Camera-type eye (tissue), 1 donor: Measurements from ENCODE around the gene ZNF770.

DNA sequence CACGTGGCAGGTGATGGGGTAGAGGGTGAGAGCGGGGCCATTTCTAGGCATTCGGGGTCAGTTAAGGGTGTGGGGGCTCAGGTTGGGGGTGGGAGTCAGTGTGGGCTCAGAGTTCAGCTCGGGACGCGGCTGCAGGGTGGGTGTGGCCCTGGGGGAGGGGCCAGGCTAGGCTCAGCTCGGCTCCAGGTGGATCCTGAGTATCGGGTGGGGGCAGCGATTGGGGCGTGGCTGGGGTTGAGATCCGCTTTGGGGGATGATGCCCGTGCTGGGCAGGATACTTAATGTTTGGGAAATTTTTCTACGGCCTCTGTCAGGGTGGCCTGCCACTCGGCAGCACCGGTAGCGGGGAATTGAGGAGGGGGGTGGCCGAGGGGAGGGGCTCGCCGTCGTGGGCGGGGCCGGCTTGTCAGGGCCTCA lies 2.5 kb downstream of the KLF13 start:
- RAMPAGE, long total RNA = no peak

- RAMPAGE, long total RNA = no peak
Observed at GRCh38 chr15:31463417-31464256, 137.0 kb downstream of the KLF13 start.

DNA sequence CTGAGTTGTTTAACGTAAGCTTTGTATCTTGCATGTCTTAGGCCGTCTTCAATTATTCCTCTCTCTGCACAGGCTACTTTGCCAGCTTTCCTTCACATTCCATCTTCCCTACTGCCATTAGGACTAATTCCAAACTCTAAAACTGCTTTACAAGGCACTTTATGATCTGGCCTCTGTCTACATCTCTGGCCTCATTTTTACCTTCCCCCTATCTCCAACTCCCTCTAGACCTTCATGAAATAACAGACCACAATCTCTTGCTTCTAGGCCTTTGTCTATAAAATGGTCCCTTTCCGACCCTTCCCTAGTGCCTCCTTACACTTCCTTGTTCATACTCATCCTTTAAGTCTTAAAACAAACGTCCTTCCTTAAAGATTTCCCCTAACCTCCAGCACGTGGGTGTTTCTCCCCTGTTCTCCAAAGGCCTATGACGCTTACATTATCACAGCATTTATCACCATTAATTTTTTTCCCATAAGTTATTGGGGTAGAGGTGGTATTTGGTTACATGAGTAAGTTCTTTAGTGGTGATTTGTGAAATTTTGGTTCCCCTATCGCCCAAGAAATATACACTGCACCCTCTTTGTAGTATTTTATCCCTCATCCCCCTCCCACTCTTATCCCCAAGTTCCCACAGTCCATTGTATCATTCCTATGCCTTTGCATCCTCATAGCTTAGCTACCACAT lies 171.7 kb downstream of the GREM1 start:
- RAMPAGE, long total RNA = no peak

- RAMPAGE, long total RNA = no peak
Observed at GRCh38 chr15:33026603-33027084, 167.9 kb downstream of the FMN1 start.

DNA sequence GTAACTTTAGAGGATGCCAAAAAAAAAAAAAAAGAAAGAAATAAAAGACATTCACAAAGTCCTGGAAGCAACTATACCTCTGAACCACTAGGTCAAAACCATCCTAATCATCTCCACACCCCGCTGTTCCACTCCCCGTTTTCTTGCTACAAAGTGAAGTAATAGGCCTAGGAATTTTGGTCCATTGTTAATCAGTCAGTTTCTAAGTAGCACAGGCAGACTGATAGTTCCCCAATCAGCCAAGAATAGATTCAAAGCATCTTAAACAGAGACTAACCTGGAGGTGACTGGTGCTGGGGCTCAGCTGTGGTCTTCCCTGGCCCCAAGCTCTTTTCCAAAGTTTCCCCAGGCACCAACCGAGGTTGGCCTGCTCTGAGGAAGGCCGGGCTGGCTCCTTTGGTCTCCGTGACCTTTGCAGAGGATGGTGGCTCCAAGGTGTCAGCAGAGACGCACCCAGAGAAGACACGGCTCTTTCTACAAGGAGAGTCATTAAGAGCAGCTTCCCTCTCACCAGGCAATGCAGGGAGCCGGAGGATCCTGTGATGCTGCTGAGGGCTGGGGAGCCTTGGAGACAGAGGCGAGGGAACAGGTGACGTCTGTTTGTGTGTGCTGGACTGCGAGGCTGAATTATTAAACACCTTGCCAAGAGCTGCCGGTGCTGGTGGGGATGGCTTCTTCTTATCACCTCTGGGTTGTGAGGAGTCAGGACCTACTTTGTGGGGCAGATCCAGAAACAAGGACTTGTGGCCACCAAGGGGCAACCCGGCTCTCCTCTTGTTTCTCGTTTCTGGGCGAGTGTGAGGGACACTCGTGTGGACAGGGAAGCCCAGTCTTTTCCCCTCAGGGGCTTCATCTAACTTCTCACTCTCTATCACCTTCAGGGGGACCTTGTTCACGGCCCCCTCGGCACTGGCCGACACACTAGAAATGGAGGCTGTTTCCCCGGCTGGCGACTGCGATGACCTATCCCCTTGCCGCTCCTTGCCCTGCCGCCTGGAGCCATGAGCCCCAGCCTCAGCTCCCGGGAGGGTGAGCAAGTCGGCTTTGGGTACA lies 41.4 kb downstream of the FMN1 start:
- RAMPAGE, long total RNA = no peak

- RAMPAGE, long total RNA = no peak
Observed at GRCh38 chr15:33242018-33242566, 47.6 kb upstream of the FMN1 start.

DNA sequence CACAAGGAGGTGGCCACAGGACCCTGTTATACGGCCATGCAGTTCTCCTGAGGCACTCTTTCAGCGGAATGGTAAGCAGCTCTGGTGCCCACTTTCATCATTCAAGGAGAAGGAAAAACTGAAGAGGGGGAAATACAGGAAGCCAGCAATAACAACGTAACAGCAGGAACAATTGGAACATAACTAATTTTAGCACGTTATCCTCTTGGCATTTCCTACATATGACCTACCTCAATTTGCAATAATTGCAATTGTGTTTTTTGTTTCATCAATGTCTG lies 219.8 kb downstream of the RYR3 start:
- RAMPAGE, long total RNA = no peak

DNA sequence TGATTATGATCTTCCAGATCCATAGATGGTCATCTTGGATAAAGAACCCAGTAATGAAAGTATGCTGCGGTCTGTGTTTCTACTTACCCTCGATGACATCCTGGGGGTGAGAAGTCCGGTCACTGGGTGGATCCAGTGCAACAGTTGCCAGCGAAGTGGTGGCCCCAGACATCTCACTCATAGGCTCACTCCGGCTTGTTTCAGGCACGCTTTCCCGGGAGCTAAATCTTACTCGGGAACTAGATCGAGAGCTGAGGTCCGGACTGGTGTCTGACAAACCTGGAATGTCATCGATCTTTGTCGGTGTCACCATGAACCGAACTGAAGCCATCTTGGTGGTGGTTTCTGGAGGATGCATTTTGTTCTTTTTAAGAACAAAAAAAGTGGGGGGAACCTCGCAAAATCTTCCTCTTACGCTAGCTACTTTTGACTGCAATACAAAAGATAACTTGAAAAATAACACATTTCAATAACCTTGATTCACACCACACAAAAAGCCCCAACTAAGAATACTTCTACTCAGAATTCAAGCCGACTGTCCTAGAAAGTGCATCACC lies 1.2 kb downstream of the SLC12A6 start:
- RAMPAGE, long total RNA = no peak

- RAMPAGE, long total RNA = no peak
Observed at GRCh38 chr15:34720148-34720714, 34.6 kb downstream of the GJD2 start.

GRCh38 chr15:34789578-34790669 lies 5.4 kb downstream of the ACTC1 start:
- RAMPAGE, long total RNA = start-site peak on the minus strand at chr15:34790473-34790530, 78 reads

DNA sequence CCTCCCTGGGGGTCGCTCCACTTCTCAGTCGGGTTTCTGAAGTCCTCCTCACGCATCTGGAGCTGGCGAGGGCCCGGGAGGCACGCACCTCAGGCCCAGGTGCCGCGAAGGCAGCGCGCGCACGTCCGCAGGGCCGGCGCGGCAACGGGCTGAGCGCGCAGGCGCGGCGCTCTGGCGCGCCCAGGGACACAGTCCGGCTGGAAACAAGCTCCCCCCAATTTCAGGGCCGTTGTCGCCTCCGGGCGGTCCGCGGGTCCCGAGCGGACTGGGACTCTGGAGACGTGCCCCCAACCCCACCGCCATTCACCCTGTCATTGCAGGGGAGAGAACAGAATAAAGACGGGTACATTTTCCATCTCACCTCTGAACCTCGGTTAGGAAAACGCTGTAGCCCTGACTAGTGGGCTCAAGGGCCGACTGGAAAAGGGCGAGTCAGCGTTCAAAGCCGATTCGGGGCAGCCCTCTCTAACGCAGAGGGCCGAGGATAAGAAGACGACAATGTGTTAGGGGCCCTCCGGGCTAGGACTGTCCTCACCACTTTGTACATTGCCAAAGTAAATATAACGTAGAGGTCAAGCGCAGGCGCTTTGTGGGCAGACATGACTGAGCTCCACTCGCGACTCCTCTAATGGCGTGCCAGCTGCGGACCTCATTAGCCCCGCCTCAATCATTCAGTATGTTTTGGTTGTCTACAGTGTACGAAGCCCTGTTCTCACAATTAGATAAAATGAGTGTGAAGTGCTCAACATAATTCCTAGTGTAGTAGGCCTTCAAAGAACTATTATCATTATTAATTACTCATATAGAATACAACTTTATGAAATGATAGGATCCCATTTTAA lies at the start of gene ZNF770:
Gene ZNF770, minus strand, starts transcription at position 146 of the 842 bp plus-strand sequence.
- RAMPAGE, long total RNA = no peak

- RAMPAGE, long total RNA = no peak
Observed at GRCh38 chr15:35120097-35120611, 35.1 kb upstream of the NANOGP8 start.

DNA sequence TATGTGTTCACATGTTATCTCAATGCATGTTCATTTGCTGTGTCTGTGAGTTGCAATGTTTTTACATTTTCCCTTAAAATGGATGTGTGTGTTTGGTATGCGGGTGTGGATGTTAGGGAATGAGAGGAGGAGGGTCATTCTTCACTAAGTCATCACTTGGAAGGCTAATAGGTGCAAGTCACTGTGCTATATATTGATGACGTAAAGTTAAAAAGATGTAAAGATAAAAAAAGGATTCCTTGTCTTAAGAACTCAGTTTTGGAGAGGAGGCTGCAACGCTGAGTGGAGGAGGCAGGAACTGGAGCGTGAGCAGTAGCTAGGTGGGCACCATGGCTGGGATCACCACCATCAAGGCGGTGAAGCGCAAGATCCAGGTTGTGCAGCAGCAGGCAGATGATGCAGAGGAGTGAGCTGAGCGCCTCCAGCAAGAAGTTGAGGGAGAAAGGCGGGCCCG lies 33.7 kb downstream of the CDIN1 start:
- RAMPAGE, long total RNA = no peak

DNA sequence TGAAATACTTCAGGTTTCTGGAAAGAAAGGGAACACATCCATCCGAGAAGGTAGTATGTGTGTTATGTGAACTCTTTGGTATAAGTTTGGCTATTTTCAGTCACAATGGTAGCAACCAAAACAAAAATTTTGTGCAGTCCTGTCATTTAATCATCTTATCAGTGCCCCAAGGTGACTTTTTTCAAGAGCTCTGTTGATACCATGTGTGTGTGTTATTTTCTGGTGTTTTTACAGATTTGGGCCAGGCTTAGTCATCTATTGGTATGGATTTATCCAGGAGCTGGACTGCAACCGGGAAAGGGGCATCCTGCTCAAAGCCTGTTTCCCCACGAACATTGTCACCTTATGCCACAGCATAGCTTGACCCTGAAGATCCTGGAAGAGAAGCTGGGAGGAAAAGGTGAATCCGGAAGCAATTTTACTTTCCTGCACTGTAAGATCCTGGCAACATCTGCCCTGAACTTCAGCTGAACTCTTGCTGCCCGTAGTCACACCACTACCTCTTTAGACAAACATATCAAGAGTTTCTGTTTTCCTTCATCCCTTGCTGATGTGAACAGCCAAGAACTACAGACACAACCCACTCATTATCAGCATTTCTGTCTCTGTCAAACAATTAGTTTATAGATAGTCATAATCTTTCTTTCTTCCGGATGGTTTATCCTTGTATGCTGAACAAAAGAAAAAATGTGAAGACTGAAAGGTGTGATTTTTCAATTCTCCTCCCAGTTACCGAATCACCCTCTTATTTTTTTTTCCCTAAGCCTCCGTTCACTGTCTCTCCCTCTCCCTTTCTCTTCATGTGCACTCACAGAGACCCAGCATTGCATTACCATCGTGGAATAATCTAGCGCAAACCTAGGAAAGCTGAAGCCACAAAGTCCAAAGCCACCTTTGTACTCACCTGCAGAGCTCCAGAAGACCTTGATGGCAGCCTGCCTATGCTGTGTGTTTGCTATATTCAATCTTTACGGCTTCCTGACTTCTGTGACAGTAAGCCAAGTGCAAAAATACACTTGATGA lies 229.0 kb downstream of the CDIN1 start:
- RAMPAGE, long total RNA = no peak

DNA sequence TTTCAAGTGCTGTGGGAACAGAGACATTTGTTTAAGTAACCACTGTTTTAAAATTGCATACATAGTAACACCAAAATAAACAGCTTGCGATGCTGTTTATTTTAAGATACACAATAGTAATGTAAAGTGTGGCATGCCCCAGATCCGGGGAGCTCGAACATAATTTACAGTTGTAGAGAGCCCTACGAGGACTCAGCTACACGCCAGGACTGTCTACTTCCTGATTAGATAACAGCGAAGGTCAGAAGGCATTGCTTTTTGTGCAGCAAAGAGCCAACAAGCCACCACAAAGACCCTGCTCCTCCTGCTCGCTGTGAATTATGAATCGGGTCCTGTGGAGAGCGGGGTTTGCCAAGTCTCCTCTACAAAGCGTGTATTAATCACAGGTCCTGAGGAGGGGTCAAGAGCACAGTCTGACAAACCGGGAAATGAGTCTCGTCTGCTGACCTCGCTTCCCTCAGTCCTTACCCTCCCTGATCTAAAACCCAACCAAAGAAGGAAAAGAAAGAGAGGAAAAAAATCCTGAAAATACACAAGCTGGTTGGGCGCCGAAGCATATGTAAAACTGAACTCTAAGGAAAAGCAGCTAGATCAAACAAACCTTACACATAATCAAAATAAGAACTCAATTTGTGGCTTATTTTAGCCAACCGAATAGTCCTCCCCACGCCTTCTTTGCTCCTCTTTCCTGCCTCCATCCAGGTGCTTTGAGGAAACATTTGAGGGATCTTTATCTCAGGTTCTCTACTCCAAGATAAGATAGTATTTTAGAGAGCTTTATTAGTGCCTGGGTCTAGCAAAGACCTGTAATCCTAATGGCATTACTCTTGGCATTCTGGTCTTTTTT lies 80.3 kb downstream of the MEIS2 start:
- RAMPAGE, long total RNA = no peak

DNA sequence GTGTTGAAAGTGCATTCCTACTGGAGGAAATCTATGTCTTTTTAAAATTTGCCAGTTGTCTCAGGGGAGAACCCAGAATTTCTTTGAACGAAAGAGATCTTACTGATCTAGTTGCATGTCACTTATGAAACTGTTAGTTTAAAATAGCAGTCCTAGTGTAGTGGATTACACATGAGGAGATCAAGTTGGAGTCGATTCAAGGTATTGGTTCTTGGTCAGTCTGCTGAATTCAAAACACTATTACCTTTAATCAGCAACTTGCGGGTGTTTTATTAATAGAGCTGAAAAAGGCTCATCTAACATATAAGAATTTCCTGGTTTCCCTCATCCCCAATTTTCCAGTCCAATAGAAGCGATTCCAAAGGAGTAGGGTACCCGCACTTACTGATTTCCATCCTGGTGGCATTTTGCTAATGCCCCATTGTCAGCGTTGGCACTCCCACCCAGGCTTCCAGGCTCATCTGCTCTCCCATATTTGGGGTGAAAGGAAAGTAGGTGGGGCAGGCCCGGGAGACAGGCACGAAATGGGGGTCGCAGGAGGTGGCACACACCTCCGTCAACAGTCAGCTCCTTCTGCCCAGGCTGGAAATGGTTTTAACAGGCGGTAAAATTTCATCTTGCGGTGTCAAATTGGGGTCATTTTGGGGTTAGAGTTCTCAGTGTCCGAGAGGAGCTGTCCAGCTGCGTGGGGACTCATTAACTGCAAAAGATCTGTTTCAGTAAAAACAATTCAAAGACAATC lies 3.9 kb upstream of the MEIS2 start:
- RAMPAGE, long total RNA = no peak

GRCh38 chr15:38072228-38072509 lies 137.7 kb downstream of the TMCO5A start:
- RAMPAGE, long total RNA = no peak

DNA sequence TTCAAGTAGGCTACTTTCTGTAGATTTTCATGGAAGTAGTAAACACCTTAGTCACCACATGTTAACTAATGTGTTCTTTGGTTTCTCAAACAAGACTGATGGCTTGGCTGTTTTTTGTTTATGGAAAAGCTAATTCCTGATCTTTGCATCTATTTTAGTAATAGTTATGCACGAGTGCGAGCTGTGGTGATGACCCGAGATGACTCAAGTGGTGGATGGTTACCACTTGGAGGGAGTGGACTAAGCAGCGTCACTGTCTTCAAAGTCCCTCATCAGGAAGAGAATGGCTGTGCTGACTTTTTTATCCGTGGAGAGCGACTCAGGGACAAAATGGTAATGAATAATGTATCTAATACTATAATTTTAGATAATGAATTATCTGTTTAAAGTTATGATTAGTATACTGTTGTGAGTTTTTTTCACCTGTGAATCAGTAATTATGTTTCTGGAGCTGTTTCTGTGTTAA lies 46.6 kb downstream of the SPRED1 start:
- RAMPAGE, long total RNA = no peak

DNA sequence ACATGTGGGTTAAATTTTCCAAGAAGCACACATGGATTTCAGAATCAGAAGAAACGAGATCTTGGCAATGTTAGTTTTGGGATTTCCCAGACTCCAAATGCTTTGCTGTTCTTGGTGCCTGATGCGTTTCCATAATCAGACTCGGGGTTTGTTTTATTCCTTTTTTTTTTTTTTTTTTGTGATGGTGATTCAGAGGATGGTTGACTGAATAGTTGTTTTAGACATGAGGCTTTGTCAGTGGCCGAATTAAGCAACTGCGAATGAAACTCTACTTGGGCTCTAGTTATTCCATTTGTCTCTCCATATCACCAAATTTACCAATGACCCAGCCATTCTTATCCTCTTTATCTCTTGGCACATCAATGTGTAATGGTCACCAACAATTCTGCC lies 52.2 kb upstream of the FAM98B start:
- RAMPAGE, long total RNA = no peak

- RAMPAGE, long total RNA = no peak
Observed at GRCh38 chr15:38547659-38548170, 16.9 kb downstream of the RASGRP1 start.